REH cell (cell line): ENCODE data around the genes ZFP42 and DUX4.

DNA sequence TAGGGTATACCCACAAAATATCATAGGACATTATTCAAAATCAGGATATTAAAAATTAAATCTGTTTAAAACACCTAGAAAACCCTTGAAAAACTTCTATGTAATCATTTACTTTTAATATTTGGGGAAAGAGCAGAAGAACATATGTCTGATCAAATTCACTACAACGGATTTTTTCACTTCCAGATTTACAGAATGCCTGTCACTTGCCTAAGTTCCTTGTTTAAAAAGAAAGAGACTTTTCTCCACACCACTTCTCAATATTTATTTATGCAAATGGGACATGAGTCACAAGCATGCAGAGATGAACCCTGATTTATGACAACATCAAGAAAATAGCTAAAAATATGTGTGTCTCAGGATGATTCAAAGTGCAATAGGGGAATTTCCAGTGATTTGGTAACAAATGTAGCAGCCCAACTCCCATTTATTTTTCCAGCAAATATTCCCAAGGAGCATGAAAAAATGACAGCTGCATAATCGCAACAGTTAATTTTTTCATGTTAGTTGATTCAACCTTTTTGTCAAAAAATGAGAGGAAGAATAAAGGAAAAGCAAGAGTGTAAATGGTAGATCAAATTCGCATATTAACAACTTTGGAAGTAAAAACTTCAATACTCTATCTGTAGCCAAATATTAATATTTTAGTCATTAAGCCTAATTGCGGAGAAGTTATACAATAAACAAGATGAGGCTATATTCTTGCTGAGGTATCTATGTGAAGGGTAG lies 180.5 kb upstream of the FAT1 start:
- PRO-cap: no peak

GRCh38 chr4:187176252-187176789 lies 452.7 kb upstream of the FAT1 start:
- PRO-cap: no peak

DNA sequence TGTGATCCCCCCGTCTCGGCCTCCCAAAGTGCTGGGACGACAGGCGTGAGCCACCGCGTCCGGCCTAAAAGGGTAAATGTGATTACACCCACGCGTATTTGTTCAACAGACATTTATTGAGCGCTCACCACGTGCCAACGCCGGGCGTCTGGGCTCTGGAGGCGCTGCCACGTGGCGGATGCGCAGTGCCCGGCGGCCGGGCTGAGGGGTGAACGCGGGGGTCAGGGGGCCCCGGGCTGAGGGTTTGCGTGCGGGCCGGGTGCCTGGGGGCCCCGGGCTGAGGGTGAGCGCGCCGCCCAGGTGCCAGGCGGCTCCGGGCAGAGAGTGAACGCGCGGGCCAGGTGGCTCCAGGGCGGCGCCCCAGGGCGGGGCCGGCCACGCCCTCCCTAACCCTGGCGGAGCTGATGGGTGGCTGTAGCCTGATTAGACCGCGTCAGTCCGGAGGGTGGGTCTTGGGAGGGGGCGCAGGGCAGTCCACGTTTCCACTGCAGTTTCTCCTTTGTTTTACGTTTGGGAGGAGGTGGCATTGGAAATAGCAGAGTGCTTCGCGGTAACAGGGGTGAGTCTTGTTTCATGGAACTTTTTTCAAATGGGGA lies at the start of gene ZFP42:
Gene ZFP42, plus strand, starts transcription at position 490 of the 596 bp plus-strand sequence.
- PRO-cap: no peak

GRCh38 chr4:188127332-188127860 lies 11.8 kb upstream of the TRIML1 start:
- PRO-cap: no peak

DNA sequence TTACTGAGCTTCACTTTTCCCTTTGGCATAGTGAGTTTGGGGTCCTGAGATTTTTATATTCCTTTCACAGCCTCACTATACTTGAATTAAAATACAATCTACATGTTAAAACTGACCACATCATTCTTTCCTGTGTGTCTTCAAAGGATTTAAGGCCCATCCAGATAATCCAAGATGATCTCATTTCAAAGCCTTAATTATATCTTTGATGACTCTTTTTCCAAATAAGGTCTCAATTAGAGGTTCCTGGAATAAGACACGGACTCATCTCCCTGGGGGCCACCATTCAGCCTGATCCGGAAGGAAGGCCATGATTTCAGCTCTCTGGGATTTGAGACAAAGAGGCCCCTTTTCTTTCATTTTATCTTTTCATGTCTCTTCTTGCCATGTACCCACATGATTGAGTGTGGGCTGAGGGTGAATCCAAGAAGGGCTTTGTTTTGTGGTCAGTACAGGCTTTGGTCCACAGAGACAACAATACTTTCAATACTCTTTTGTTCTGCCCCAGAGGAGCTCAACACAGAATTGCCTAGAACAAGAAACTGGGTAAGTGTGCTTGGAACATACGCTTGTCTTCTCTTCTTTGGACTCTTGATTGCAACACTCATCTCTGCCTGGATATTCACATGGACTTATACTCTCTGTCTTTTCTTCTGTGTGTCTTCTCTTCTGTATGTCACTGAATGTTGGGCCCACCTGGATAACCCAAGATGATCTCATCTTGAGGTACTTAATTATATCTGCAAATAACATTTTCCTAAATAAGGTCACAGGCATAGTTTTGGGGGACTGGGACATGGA lies 261.2 kb downstream of the TRIML1 start:
- PRO-cap: no peak

DNA sequence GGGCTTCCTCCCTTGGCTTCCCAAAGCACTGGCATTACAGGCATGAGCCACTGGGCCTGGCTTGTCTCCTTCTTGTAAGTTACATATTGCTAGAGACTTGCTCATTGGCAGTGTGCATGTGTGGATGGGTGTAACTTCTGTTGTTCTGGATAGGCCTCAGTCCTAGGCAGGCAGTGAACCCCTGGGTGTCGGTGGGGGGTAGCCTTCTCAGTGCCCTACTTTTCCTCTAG lies 517.7 kb downstream of the TRIML1 start:
- PRO-cap: no peak

DNA sequence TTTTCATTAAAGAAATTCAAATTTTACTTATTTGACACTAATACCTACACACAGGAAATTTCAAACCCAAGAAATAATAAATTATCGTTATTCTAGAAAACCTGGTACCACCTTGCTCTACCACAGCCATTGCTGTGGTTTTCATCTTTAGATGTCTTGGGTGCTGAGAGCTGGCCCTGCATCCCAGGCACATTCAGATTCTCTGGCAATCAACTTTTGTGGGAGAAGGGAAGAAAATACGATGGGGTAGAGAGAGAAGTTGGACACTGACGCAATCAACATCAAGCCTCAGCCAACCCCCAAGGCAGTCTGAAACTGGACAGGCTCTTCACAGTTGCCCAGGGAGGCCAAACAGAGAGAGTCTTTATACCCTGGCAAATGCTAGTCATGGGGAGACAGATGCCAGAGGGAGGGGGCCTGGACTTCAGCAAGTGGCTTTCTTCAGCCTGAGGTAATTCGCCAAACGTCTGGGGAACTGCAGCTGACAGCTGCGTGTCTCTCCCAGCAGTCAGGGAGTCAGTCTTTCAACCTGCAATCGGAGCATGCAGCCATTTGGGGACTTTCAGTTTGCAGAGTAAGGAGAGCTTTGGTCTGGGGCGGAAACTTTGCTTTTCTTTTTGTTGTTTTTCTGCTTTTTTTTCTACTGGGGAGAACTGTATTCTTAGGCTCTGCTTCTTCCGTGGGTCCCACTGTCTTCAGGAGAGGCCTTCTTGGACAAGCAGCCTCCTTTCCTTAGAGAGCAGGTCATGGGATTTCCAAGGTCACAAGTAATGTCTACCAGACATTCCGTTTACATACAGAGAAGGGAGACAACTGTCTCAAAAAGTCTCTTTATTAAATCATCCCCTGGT lies 521.6 kb downstream of the TRIML1 start:
- PRO-cap: unidirectional peak, plus-strand start at position 331 of the sequence; bidirectional peak, plus-strand start at position 552 of the sequence, minus-strand start at position 467 of the sequence

GRCh38 chr4:188960198-188960668 lies 821.0 kb downstream of the TRIML1 start:
- PRO-cap: no peak

GRCh38 chr4:189721388-189722011 lies 219.2 kb upstream of the FRG1 start:
- PRO-cap: no peak

GRCh38 chr4:189810735-189811268 lies 129.9 kb upstream of the FRG1 start:
- PRO-cap: no peak

DNA sequence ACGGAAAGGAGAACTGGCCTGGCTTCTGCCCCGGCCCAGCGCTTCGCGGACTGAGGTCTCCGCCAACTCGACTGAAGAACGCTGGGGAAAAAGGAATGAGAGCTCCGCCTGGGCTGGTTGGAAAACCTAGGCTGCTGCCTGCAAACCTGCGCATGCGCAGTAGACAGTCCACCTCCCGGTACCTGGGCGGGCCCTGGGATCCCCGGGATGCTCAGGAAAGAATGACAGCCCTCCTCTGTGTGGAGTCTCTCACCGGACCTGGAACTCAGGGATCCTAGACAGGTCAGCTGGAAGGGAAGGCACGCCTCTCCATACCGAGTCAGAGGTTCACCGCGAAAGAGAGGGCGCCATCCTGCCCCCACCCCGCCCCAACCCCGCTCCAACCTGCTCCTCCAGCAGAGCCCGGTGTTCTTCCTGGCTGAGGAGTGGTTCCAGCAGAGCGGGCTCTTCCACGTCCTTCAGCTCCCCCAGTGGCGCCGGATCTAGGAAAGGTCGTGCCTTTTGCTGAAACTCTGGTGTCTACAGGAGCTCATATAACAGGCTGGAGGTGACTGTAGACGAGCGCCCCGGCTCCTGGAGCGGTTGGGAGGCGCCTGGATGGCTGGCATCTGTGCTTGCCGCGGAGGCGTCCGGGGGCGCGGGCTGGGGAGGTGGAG lies 5.9 kb downstream of the FRG2 start:
- PRO-cap: no peak

DNA sequence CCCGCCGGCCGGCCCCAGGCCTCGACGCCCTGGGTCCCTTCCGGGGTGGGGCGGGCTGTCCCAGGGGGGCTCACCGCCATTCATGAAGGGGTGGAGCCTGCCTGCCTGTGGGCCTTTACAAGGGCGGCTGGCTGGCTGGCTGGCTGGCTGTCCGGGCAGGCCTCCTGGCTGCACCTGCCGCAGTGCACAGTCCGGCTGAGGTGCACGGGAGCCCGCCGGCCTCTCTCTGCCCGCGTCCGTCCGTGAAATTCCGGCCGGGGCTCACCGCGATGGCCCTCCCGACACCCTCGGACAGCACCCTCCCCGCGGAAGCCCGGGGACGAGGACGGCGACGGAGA lies at the start of gene DUX4:
Gene DUX4, plus strand, starts transcription at position 270 of the 338 bp plus-strand sequence.
- PRO-cap: no peak